ENCODE measurements around the gene TULP3.

GRCh38 chr12:1785881-1786573 is 34.3 kb upstream of the LRTM2 start:
- RAMPAGE, long total RNA: no peak
- RRBS: no CpG with 5 or more reads among the region's 11 CpGs
PRO-cap:
- standard: no peak
- CoPRO, capped RNA only, 2 experiments: no peak in any of the 2 experiments
- CoPRO, capped and uncapped RNA, 2 experiments: no peak in any of the 2 experiments
- CoPRO, uncapped RNA only, 2 experiments: peak in 1 of 2 experiments; most common plus-strand start chr12:1786095 (in 1)
CAGE:
- cytosol, long polyA plus RNA: no peak
- long polyA plus RNA: no peak
- nucleolus, long total RNA: no peak
- nucleus, long polyA plus RNA: no peak

- RAMPAGE, long total RNA: no peak
- RRBS: no CpG with 5 or more reads among the region's 11 CpGs
PRO-cap:
- standard: bidirectional peak, plus-strand start at chr12:1804750, minus-strand start at chr12:1804605
- CoPRO, capped RNA only, 2 experiments: peak in 1 of 2 experiments; most common plus-strand start chr12:1804704 (in 1); most common minus-strand start chr12:1804638 (in 1)
- CoPRO, capped and uncapped RNA, 2 experiments: no peak in any of the 2 experiments
- CoPRO, uncapped RNA only, 2 experiments: no peak in any of the 2 experiments
CAGE:
- cytosol, long polyA plus RNA: no peak
- long polyA plus RNA: no peak
- nucleolus, long total RNA: no peak
- nucleus, long polyA plus RNA: no peak
Observed at GRCh38 chr12:1804398-1804915, 15.9 kb upstream of the LRTM2 start.

DNA sequence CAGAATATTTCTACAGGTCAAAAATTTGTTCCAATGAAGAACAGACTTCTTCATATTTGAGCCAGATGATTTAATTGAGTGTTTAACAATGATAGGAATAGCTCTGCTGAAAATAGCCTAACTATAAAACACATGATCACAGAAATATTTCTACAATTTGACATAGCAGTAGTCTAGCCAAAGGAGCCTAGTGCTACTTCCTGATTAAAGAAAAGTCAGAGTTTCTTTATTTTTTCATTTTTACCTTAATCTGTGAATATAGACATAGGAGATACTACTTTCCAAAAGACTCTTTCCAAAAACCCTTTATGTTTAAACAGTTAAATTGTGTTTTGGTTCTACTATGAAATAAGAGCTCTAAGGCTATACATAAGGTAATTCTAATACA is 29.4 kb downstream of the DCP1B start:
- RAMPAGE, long total RNA: no peak
PRO-cap:
- standard: no peak
- CoPRO, capped RNA only, 2 experiments: no peak in any of the 2 experiments
- CoPRO, capped and uncapped RNA, 2 experiments: no peak in any of the 2 experiments
- CoPRO, uncapped RNA only, 2 experiments: no peak in any of the 2 experiments
CAGE:
- cytosol, long polyA plus RNA: no peak
- long polyA plus RNA: no peak
- nucleolus, long total RNA: no peak
- nucleus, long polyA plus RNA: no peak

DNA sequence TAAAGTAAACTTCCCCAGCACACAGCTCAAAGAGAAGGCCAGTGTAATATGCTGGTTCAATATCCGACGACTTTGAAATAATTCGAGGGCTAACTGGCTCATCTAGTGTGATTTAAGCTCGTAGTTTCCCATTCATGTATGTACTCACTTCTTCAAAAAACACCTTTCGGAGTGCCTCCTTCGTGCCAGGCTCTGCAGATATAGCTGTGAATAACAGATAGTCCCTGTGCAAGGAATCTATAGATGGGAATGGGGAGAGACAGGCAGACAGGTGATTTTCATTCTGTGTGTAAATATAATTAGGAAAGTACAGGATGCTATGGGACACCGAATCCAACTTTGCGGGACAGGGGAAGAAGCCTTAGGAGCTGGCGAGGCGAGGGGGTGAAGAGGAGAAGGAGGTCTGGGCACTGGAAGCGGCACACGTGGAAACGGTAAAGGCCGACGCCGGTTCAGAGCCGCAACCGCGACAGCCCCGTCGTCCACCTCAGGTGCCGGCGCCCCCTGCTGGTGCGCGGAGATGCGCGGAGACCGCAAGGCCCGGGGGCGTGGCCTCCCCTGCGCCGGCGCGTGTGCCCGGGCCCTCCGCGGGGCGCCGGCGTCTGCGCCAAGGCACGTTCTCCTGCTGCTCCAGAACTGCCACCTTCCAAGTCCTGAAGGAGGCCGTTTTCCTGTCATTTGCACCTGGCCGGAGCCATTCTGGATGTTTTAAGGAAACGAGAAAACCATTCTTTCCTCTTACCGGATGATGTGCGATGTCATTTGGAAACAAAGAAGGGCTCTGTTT is 18.0 kb upstream of the CACNA1C start:
- RAMPAGE, long total RNA: no peak
- RRBS: 2% methylated on average over 20 of the region's 47 CpGs
PRO-cap:
- standard: bidirectional peak, plus-strand start at position 584 of the sequence, minus-strand start at position 493 of the sequence
- CoPRO, capped RNA only, 2 experiments: no peak in any of the 2 experiments
- CoPRO, capped and uncapped RNA, 2 experiments: no peak in any of the 2 experiments
- CoPRO, uncapped RNA only, 2 experiments: no peak in any of the 2 experiments
CAGE:
- cytosol, long polyA plus RNA: no peak
- long polyA plus RNA: no peak
- nucleolus, long total RNA: no peak
- nucleus, long polyA plus RNA: no peak

GRCh38 chr12:2051998-2052914 is 531 bp upstream of the CACNA1C start:
- RAMPAGE, long total RNA: no peak
- RRBS: 49% methylated on average over 48 of the region's 105 CpGs
PRO-cap:
- standard: no peak
- CoPRO, capped RNA only, 2 experiments: no peak in any of the 2 experiments
- CoPRO, capped and uncapped RNA, 2 experiments: no peak in any of the 2 experiments
- CoPRO, uncapped RNA only, 2 experiments: no peak in any of the 2 experiments
CAGE:
- cytosol, long polyA plus RNA: no peak
- long polyA plus RNA: no peak
- nucleolus, long total RNA: no peak
- nucleus, long polyA plus RNA: no peak

GRCh38 chr12:2283753-2284275 is 231.0 kb downstream of the CACNA1C start:
- RAMPAGE, long total RNA: no peak
- RRBS: no CpG with 5 or more reads among the region's 12 CpGs
PRO-cap:
- standard: no peak
- CoPRO, capped RNA only, 2 experiments: no peak in any of the 2 experiments
- CoPRO, capped and uncapped RNA, 2 experiments: no peak in any of the 2 experiments
- CoPRO, uncapped RNA only, 2 experiments: no peak in any of the 2 experiments
CAGE:
- cytosol, long polyA plus RNA: no peak
- long polyA plus RNA: no peak
- nucleolus, long total RNA: no peak
- nucleus, long polyA plus RNA: no peak

DNA sequence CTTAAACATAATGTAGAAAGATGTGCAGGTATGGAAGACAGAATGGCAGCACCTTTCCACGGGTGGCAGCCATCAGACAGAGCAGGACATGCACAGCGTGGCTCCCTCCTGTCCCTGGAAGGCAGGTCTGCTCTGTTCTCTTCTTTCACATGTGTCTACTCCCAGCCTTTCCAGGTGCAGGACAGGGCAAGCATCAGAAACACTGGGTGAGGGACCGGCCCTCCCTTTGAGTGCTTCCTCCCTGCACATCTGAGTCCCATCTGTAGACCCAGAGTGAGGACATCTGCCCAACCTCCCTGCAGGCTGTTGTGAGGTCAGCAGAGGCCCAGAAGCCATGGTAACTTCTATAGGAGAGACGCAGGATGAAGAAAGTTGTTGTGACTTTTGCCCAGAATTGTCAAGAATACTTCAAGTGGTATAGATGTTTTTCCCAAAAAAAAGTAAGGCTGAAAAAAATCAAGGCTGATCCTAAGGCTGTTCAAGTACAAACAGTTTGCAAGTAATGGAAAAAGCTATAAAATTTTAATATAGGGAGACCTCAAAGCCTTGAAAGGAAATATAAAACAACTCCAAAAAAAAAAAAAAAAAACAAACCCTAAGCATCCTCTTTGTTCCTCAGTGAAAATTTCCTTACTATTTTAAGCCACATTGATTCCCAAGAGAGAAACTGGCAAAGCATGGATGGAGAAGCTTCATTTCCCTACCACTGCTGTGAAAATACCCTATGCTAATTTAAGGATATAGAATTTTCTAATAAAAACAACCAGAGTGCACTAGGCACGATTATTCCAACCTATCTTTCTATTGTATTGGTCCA is 282.9 kb downstream of the CACNA1C start:
- RAMPAGE, long total RNA: no peak
- RRBS: no CpG with 5 or more reads among the region's 5 CpGs
PRO-cap:
- standard: no peak
- CoPRO, capped RNA only, 2 experiments: no peak in any of the 2 experiments
- CoPRO, capped and uncapped RNA, 2 experiments: no peak in any of the 2 experiments
- CoPRO, uncapped RNA only, 2 experiments: no peak in any of the 2 experiments
CAGE:
- cytosol, long polyA plus RNA: no peak
- long polyA plus RNA: no peak
- nucleolus, long total RNA: no peak
- nucleus, long polyA plus RNA: no peak

GRCh38 chr12:2627709-2628318 is 167.0 kb upstream of the FKBP4 start:
- RAMPAGE, long total RNA: no peak
- RRBS: no CpG with 5 or more reads among the region's 16 CpGs
PRO-cap:
- standard: no peak
- CoPRO, capped RNA only, 2 experiments: no peak in any of the 2 experiments
- CoPRO, capped and uncapped RNA, 2 experiments: no peak in any of the 2 experiments
- CoPRO, uncapped RNA only, 2 experiments: no peak in any of the 2 experiments
CAGE:
- cytosol, long polyA plus RNA: no peak
- long polyA plus RNA: no peak
- nucleolus, long total RNA: no peak
- nucleus, long polyA plus RNA: no peak

- RAMPAGE, long total RNA: no peak
- RRBS: no CpG with 5 or more reads among the region's 3 CpGs
PRO-cap:
- standard: no peak
- CoPRO, capped RNA only, 2 experiments: no peak in any of the 2 experiments
- CoPRO, capped and uncapped RNA, 2 experiments: no peak in any of the 2 experiments
- CoPRO, uncapped RNA only, 2 experiments: no peak in any of the 2 experiments
CAGE:
- cytosol, long polyA plus RNA: no peak
- long polyA plus RNA: no peak
- nucleolus, long total RNA: no peak
- nucleus, long polyA plus RNA: no peak
Observed at GRCh38 chr12:2676630-2676920, 118.2 kb upstream of the FKBP4 start.

- RAMPAGE, long total RNA: no peak
- RRBS: no CpG with 5 or more reads among the region's 35 CpGs
PRO-cap:
- standard: no peak
- CoPRO, capped RNA only, 2 experiments: no peak in any of the 2 experiments
- CoPRO, capped and uncapped RNA, 2 experiments: no peak in any of the 2 experiments
- CoPRO, uncapped RNA only, 2 experiments: no peak in any of the 2 experiments
CAGE:
- cytosol, long polyA plus RNA: no peak
- long polyA plus RNA: no peak
- nucleolus, long total RNA: no peak
- nucleus, long polyA plus RNA: no peak
Observed at GRCh38 chr12:2793723-2794401, 908 bp upstream of the FKBP4 start.

DNA sequence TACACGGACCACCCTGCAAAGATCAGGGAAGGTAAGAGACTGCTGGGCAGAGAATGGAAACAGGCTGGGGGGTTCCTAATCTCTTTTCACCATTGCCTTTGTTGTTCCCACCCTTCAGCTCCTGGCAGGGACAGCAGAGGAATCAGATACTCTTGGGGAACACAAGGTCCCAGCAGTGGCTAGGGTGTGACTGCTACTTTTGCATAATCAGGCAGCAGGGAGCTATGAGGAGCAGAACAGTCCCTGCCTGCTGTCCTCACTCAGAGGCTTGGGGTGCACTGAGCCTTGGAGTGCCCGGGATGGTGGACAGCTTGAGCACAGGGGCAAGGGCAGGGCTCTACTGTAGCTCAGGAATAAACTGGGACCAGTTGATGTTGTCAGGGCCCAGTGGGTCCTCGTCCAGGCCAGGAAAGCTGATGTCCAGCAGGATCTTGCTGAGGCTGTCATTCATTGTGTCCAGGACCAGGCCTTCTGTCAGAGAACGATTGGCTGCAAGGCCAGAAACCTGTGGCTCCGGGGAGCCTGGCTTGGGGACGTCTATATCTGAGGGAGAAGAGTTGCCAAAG is 1.5 kb upstream of the TEX52 start:
- RAMPAGE, long total RNA: no peak
- RRBS: no CpG with 5 or more reads among the region's 6 CpGs
PRO-cap:
- standard: no peak
- CoPRO, capped RNA only, 2 experiments: no peak in any of the 2 experiments
- CoPRO, capped and uncapped RNA, 2 experiments: no peak in any of the 2 experiments
- CoPRO, uncapped RNA only, 2 experiments: no peak in any of the 2 experiments
CAGE:
- cytosol, long polyA plus RNA: no peak
- long polyA plus RNA: no peak
- nucleolus, long total RNA: no peak
- nucleus, long polyA plus RNA: no peak

DNA sequence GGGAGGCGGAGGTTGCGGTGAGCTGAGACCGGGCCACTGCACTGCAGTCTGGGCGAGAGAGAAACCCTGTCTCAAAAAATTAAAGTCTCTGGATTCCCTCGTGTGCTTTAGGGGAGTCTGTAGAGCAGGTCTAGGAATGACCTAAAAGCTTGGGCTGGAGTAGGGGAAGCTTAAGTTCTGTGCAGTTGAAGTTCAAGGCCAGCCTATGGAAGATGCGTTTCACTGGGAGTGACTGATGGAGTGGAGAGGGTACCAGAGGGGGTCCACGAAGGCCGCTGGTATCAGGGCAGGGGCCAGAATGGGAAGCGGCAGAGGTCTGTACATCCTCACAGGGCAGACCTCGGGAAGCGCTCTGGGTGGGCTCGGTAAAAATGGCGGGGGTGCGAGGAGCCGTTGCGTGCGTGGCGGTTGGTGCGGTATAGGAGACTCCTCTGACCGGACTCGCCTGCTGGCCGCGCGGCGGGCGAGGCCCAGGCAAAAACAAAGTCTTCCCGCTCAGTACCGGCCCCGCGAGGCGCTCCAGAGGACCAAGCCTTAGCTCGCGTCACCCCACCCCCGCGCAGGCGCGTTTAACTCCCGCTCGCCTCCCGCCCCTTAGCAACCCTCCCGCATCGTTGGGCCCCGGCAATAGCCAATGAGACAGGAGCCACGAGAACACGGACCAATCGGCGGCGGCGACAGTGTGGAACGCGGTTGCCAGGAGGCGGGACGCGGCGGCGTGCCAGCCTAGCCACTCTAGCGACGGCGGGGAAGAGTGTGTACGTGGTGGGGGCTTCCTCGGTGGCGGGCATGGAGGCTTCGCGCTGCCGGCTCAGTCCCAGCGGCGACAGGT is at the start of gene TULP3:
Gene TULP3, plus strand, starts transcription at position 733 of the 832 bp plus-strand sequence.
- RAMPAGE, long total RNA: no peak
- RRBS: 2% methylated on average over 12 of the region's 67 CpGs
PRO-cap:
- standard: bidirectional peak, plus-strand start at position 733 of the sequence, minus-strand start at position 543 of the sequence
- CoPRO, capped RNA only, 2 experiments: peak in 2 of 2 experiments; most common plus-strand start position 733 of the sequence (in 2); most common minus-strand start position 543 of the sequence (in 1)
- CoPRO, capped and uncapped RNA, 2 experiments: peak in 1 of 2 experiments; most common plus-strand start position 738 of the sequence (in 1); most common minus-strand start position 543 of the sequence (in 1)
- CoPRO, uncapped RNA only, 2 experiments: peak in 2 of 2 experiments; most common plus-strand start position 483 of the sequence (in 1); most common minus-strand start position 438 of the sequence (in 1)
CAGE:
- cytosol, long polyA plus RNA: start-site peak on the plus strand centred at position 741 of the sequence, 56 bp wide, 280 and 29 reads in 2 replicates
- long polyA plus RNA: start-site peak on the plus strand centred at position 743 of the sequence, 55 bp wide, 26 and 181 reads in 2 replicates
- nucleolus, long total RNA: no peak
- nucleus, long polyA plus RNA: start-site peak on the plus strand centred at position 742 of the sequence, 101 bp wide, 122 and 136 reads in 2 replicates

GRCh38 chr12:2958215-2958786 is 896 bp upstream of the TEAD4 start:
- RAMPAGE, long total RNA: no peak
- RRBS: no CpG with 5 or more reads among the region's 11 CpGs
PRO-cap:
- standard: no peak
- CoPRO, capped RNA only, 2 experiments: no peak in any of the 2 experiments
- CoPRO, capped and uncapped RNA, 2 experiments: no peak in any of the 2 experiments
- CoPRO, uncapped RNA only, 2 experiments: no peak in any of the 2 experiments
CAGE:
- cytosol, long polyA plus RNA: no peak
- long polyA plus RNA: no peak
- nucleolus, long total RNA: no peak
- nucleus, long polyA plus RNA: no peak

- RAMPAGE, long total RNA: no peak
- RRBS: no CpG with 5 or more reads among the region's 8 CpGs
PRO-cap:
- standard: no peak
- CoPRO, capped RNA only, 2 experiments: no peak in any of the 2 experiments
- CoPRO, capped and uncapped RNA, 2 experiments: no peak in any of the 2 experiments
- CoPRO, uncapped RNA only, 2 experiments: no peak in any of the 2 experiments
CAGE:
- cytosol, long polyA plus RNA: no peak
- long polyA plus RNA: no peak
- nucleolus, long total RNA: no peak
- nucleus, long polyA plus RNA: no peak
Observed at GRCh38 chr12:2992682-2993113, 33.5 kb downstream of the TEAD4 start.

- RAMPAGE, long total RNA: no peak
- RRBS: no CpG with 5 or more reads among the region's 13 CpGs
PRO-cap:
- standard: no peak
- CoPRO, capped RNA only, 2 experiments: no peak in any of the 2 experiments
- CoPRO, capped and uncapped RNA, 2 experiments: no peak in any of the 2 experiments
- CoPRO, uncapped RNA only, 2 experiments: no peak in any of the 2 experiments
CAGE:
- cytosol, long polyA plus RNA: no peak
- long polyA plus RNA: no peak
- nucleolus, long total RNA: no peak
- nucleus, long polyA plus RNA: no peak
Observed at GRCh38 chr12:3185546-3186012, 108.4 kb downstream of the TSPAN9 start.

- RAMPAGE, long total RNA: no peak
- RRBS: no CpG with 5 or more reads among the region's 23 CpGs
PRO-cap:
- standard: no peak
- CoPRO, capped RNA only, 2 experiments: no peak in any of the 2 experiments
- CoPRO, capped and uncapped RNA, 2 experiments: no peak in any of the 2 experiments
- CoPRO, uncapped RNA only, 2 experiments: no peak in any of the 2 experiments
CAGE:
- cytosol, long polyA plus RNA: no peak
- long polyA plus RNA: no peak
- nucleolus, long total RNA: no peak
- nucleus, long polyA plus RNA: no peak
Observed at GRCh38 chr12:3225153-3226117, 148.3 kb downstream of the TSPAN9 start.

DNA sequence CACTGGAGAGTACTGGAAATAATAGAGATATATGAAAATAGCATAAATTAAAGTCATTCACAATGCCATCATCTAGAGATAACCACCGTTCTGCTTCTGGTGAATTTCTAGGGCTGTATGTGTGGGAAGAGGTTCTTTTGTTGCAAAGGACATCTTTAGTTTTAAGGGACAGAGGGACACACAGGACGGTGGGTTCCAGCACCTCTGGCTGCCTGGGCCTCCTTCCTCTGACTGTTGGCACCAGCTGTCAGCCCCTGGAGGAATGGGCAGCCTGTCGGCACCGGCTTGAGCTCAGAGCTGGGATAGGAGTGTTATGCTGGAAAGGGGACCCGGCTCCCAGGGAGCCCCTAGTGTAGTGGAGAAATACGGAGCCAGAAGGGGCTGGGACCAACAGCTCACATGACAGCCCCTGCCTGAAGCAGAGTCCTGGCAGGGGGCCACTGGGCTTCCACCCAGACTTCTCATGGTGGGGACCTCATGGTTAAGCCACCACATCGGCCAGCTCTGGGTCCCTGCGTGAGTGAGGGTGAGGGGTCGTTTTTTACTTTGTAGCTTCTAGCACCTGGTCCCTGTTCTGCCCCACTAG is 174.4 kb downstream of the TSPAN9 start:
- RAMPAGE, long total RNA: no peak
- RRBS: no CpG with 5 or more reads among the region's 9 CpGs
PRO-cap:
- standard: no peak
- CoPRO, capped RNA only, 2 experiments: no peak in any of the 2 experiments
- CoPRO, capped and uncapped RNA, 2 experiments: no peak in any of the 2 experiments
- CoPRO, uncapped RNA only, 2 experiments: no peak in any of the 2 experiments
CAGE:
- cytosol, long polyA plus RNA: no peak
- long polyA plus RNA: no peak
- nucleolus, long total RNA: no peak
- nucleus, long polyA plus RNA: no peak

DNA sequence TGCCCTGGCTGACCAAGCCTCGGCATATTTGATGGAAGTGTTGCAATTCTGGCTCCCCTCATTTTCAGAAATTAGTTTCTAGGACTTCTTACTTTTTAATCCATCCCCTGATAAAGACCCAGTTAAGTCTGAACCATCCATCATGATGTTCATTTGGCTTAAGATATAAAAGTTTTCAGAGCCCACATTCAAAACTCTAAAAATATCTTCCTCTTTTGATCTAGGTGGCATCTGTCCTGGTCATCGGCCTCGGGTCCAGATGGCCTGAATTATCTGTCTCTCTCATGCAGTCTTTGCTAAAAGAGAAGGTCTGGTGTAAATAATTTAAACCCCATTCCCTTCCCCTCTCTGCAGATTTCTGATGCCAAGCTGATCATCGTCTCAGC is 173.2 kb upstream of the PRMT8 start:
- RAMPAGE, long total RNA: no peak
- RRBS: no CpG with 5 or more reads among the region's 4 CpGs
PRO-cap:
- standard: no peak
- CoPRO, capped RNA only, 2 experiments: no peak in any of the 2 experiments
- CoPRO, capped and uncapped RNA, 2 experiments: no peak in any of the 2 experiments
- CoPRO, uncapped RNA only, 2 experiments: no peak in any of the 2 experiments
CAGE:
- cytosol, long polyA plus RNA: no peak
- long polyA plus RNA: no peak
- nucleolus, long total RNA: no peak
- nucleus, long polyA plus RNA: no peak